Epidermal melanocyte (primary cell): Measurements from ENCODE around the gene CH25H.

GRCh38 chr10:88943372-88943848 is 9.2 kb downstream of the ACTA2 start:
- RRBS: no CpG with 5 or more reads among the region's 5 CpGs

DNA sequence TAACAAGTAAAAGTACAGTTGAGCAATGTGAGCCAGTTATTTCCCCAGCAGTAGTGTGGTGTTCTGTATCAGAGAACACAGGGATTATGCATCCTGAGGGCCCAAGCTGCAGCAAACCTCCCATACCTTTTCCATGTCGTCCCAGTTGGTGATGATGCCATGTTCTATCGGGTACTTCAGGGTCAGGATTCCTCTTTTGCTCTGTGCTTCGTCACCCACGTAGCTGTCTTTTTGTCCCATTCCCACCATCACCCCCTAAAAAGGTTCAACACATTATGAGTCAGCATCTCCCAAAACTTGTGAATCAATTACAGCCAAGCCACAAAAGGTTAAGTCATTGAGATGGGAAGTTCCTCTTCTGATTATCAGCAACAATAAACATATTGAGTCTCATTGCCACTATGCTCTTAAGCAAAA is 5.4 kb downstream of the ACTA2 start:
- RRBS: no CpG with 5 or more reads among the region's 4 CpGs

GRCh38 chr10:89001081-89002335 is 10.9 kb downstream of the FAS start:
- RRBS: no CpG with 5 or more reads among the region's 10 CpGs

- RRBS: 6% methylated on average over 6 of the region's 56 CpGs
Measured at GRCh38 chr10:89206601-89207679, at the start of gene CH25H. Gene CH25H, minus strand, starts transcription at chr10:89207317.

DNA sequence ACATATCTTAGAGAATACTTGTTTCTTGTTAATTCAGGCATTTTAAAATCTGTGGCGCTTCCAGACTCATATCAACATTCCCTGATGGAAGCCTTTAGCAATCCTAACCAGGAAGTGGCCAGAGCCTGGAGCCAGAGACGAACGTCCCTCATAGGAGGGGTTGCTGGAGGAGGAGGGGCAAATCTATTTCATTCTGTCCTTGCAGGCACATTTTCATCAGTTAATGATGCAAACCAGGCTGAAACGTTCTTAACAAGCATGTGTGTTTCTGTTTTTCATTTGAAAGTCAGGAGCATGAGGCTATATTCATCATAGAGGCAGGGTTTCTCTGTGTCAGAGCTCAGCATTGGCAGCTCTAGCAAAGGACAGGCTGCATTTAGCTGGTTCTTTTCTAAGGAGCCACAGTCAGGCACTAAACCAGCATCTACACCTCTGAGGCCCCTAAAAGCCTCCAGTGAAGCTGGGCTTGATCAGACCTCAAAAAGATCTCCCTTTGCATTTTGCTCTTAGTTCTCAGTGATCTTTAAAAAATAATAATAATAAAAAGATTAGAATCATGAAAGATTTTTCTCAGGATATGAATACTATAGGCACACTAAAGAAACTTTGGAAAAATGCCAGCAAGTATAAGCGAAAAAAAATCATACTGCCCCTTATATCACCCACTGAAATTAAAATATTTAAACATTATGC is 17.7 kb upstream of the IFIT2 start:
- RRBS: no CpG with 5 or more reads among the region's 5 CpGs

DNA sequence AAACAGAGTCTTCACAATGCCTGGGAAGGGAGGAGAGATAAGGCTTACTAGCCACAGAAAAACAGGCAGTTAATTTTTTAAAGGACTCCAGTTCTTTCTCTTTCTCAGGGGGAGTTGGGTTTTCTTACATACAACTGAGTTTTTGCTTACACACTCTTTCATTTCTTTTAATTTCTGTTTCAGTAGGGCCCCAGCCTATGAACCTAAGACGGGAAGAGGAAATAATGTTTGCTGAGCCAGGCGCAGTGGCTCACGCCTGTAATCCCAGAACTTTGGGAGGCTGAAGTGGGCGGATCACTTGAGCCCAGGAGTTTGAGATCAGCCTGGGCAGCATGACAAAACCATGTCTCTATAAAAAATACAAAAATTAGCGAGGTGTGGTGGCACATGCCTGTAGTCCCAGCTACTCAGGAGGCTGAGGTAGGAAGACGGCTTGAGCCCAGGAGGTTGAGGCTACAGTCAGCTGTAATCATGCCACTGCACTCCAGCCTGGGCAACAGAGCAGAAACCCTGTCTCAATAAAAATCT is 23.1 kb downstream of the IFIT3 start:
- RRBS: no CpG with 5 or more reads among the region's 6 CpGs

GRCh38 chr10:89351884-89352633 is 24.3 kb downstream of the IFIT3 start:
- RRBS: no CpG with 5 or more reads among the region's 10 CpGs

DNA sequence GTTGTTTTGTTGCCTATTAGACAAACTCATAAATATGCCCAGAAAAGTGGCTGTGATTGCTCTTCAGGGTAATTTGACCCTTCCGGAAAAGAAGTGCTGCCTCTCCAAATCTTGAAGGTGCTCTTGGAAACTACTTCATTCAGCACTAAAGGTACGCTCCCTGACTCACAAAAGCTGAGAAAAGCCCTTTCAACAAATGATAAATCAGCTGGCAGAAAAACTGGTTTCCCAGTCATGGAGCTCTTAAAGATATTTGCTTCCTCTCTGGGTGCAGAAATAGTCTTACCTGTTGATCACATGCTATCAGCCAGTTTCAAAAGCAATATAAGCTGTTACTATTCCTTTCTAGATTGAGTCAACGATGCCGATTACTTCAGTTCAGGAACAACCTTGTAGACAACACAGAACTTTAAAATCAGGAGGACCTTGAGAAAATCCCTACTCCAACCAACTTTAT is 6.8 kb downstream of the IFIT5 start:
- RRBS: no CpG with 5 or more reads among the region's 4 CpGs

GRCh38 chr10:89494495-89495023 is 40.8 kb downstream of the SLC16A12 start:
- RRBS: no CpG with 5 or more reads among the region's 4 CpGs

- RRBS: no CpG with 5 or more reads among the region's 9 CpGs
Measured at GRCh38 chr10:89516084-89516802, 19.2 kb downstream of the SLC16A12 start.

GRCh38 chr10:89643983-89644874 is 813 bp downstream of the PANK1 start:
- RRBS: 2% methylated on average over 28 of the region's 68 CpGs

- RRBS: no CpG with 5 or more reads among the region's 3 CpGs
Measured at GRCh38 chr10:89699791-89700226, 1.6 kb upstream of the KIF20B start.

DNA sequence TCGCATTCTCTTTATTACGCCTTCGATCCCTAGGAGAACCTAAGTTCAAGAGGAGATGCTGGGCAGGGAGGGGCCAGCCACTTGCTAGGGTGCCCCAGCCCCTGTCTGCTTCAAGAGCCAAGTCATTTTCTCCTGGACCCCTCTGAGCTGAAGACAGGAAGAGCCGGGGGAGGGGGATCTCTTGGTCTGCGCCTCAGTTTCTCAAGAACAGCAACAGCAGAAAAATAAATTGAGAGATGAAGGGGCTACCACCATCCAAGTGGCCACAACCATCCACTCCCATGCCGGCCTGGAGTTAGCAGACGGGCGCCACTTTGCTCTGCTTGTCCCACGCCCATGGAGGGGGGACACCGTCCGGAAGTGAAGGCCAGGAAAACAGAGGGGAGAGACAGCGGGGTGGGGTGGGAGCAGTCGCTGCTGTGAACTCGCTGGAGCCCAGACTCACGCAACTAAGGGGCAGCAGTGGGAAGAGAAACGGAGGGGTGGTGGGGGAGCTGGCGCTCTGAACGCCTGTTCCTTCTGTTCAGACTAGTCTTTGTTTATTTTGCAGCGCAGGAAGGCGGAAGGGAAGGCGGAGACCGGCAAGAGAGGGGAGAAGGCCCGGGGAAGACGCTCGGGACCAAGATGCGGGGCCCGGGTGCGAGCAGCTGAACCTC is 135.4 kb downstream of the KIF20B start:
- RRBS: 29% methylated on average over 8 of the region's 28 CpGs

- RRBS: no CpG with 5 or more reads among the region's 7 CpGs
Measured at GRCh38 chr10:89887835-89888287, 186.5 kb downstream of the KIF20B start.

- RRBS: no CpG with 5 or more reads among the region's 2 CpGs
Measured at GRCh38 chr10:90145553-90145898, 444.1 kb downstream of the KIF20B start.

- RRBS: no CpG with 5 or more reads among the region's 18 CpGs
Measured at GRCh38 chr10:91161722-91162534, 58.5 kb upstream of the PCGF5 start.

GRCh38 chr10:91167280-91167852 is 53.1 kb upstream of the PCGF5 start:
- RRBS: no CpG with 5 or more reads among the region's 2 CpGs

GRCh38 chr10:91201222-91201600 is 19.3 kb upstream of the PCGF5 start:
- RRBS: no CpG with 5 or more reads among the region's 3 CpGs

DNA sequence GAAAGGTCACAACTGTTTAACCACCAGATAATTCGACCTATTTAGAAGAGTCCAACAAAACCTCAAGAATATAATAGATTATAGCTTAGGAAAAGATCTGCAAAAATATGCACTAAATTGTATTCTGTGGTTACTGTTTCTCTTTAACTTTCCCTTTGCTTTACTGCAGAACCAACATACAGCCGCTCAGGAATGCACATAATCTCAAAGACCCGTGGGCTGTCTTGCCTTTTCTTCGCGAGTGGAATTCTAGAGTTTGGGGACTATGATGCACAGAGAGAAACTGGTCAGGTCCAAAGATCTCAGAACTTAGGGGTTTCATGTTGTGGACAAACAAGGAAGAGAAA is 75.0 kb downstream of the PCGF5 start:
- RRBS: no CpG with 5 or more reads among the region's 5 CpGs